Osteocyte (in vitro differentiated cells): ENCODE data around the gene DYRK1A.

- PRO-cap = no peak
Measured at GRCh38 chr21:36159428-36159986, 2.9 kb downstream of the DOP1B start.

GRCh38 chr21:36187852-36188154 lies 31.2 kb downstream of the DOP1B start:
- PRO-cap = no peak

DNA sequence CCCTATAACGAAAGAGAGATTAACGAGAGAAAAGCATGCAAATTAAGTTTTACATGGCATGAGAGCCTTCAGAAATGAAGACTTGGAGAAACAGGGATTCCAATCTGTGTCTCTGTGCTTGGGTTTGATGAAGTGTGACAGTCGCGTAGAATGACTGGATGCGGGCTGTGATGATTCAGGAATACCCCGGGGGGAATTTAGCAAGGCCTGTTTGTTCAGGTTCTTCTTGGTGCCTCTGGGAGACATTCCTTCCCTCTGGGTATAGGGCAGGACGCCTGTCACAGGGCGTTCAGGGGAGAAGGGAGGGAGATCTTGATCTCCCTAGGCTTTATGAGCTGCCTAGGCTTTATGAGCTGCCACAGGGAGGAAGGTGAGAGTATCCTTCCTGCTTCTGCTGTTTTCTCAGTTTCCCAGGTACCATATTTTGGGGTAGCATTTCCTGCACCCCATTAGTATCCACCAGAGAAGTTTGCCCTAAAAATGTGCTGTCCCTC lies 36.6 kb downstream of the DOP1B start:
- PRO-cap = no peak

DNA sequence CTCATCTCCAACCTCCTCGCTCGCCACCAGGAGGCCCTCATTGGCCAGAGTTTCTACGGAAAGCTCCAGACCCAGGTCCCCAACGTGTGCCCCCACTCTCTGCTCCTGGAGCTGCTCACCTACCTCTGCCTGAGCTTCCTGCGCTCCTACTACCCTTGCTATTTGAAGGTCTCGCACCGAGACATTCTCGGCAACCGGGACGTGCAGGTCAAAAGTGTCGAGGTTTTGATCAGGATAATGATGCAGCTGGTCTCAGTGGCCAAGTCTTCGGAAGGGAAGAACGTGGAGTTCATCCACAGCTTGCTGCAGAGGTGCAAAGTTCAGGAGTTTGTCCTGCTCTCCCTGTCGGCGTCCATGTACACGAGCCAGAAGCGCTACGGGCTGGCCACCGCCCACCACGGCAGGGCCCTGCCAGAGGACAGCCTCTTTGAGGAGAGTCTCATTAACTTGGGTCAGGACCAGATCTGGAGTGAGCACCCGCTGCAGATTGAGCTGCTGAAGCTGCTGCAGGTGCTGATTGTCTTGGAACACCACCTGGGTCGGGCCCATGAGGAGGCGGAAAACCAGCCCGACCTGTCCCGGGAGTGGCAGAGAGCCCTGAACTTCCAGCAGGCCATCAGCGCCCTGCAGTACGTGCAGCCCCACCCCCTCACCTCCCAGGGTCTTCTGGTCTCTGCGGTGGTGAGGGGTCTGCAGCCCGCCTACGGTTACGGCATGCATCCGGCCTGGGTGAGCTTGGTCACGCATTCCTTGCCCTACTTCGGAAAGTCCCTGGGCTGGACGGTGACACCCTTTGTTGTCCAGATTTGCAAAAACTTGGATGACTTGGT lies 74.0 kb upstream of the MORC3 start:
- PRO-cap = no peak

GRCh38 chr21:36791131-36791572 lies 92.2 kb downstream of the SIM2 start:
- PRO-cap = no peak

DNA sequence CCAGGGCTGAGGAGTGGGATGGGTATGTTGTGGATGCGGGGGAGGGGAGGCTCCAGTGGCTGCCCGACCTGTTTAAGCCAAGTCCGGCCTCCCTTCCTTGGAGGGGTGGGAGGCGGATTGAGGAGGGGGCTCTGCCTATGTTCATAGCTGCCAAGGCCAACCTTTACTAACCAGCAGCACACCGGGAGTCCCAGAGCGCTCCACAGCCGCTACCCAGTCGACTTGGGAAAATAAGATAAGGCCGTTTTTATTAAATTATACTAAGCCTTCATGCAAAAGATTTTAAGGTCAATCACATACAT lies 481 bp upstream of the HLCS start:
- PRO-cap = no peak

GRCh38 chr21:37071736-37071953 lies 1.2 kb downstream of the PIGP start:
- PRO-cap = bidirectional peak, plus-strand start at chr21:37072030, minus-strand start at chr21:37071898

DNA sequence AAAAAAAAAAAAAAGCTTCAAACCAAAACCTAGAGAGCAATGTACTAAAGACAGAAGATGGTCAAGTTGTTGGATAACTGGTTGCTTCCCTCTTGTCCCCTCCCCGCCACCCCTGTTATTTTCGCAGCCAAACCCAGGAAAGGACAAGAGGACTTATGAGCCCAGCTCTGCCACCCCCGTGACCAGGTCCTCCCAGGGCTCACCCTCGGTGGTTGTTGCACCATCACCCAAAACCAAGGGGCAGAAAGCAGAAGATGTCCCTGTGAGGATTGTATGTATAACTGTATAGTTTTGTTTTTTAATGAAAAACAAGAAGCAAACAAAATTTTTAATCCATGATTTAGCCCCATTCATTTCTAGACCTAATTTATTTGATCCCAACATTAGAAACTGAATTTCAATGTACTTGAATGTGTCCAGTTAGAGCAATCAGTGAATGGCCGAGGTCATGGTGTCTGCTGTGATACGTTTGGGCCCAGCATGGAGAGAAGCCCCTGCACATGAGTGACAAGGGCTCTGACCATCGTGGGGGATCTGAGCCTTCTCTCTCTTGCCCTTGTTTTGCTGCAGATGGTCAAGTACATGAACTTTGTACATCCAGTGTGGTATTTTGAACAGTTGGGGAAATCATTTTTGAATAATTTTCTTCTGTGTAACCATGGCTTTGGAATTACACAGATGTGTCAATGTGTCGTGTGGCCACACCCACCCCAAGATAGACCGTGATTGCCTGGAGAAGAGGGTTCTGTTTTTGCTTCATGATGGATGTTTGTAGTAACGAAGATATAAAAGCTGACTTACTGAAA lies 69.2 kb downstream of the VPS26C start:
- PRO-cap = no peak

GRCh38 chr21:37219977-37221144 lies 46.8 kb downstream of the VPS26C start:
- PRO-cap = no peak

DNA sequence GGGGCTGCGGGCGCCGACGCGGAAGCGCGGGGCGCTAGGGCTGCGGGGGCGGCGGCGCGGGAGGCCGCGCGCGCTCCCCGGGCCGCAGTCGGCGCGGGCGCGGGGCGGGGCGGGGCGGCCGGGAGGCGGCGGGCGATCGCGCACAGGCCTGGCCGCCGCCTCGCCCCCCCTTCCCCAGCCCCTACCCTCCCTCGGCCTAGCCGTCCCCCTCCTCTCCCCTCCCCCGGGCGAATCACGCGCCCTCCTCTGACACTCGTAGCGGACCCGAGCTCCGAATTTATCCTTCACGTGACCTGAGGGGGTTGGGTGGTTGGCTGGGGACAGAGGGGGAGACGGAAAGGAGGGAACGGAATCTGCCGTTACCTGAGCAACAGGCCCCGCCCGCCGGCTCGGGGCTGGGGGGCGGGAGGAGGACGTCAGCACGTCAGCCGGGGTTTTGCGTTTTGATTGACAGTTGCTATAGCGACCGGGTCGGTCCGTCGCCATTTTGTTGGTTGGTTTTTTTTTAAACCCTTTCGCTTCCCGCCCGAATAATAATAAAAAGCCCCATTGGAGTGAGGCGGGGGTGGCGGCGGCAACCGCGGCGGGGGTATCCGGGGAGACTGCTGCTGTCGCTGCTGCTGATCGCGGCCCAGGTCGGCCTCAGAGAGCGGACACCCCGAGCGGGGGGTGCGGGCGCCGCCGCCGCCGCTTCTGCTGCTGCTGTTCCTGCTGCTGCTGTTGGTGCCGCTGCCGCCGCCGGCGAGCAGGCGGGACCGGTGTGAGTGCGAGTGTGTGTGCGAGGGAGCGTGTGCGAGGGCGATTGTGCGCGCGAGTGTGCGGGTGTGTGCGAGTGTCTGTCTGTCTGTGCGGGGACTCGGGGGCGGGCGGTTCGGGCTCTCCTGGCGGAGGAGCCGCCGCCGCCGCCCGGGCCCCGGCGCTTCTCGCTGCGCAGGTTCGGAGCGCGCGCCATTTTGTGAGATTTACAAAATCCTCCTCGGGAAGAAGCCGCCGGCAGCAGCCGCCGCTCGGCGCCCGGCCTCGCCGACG lies at the start of gene DYRK1A:
Gene DYRK1A (plus strand): TSS at position 465 of the 1,029 bp plus-strand sequence.
- PRO-cap = bidirectional peak, plus-strand start at position 87 of the sequence, minus-strand start at position 146 of the sequence; bidirectional peak, plus-strand start at position 720 of the sequence, minus-strand start at position 710 of the sequence

DNA sequence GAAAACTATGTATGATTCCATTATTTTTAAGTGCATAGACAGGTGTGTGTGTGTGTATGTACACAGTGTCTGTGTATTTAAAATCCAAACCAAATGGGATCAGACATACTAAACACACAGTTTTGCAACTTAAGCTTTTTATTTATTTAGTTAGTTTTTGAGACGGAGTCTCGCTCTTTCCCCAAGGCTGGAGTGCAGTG lies 10.3 kb downstream of the DYRK1A start:
- PRO-cap = no peak

GRCh38 chr21:37512037-37512713 lies 145.6 kb downstream of the DYRK1A start:
- PRO-cap = no peak

- PRO-cap = no peak
Measured at GRCh38 chr21:37533030-37533797, 166.6 kb downstream of the DYRK1A start.

- PRO-cap = no peak
Measured at GRCh38 chr21:37565210-37565670, 198.7 kb downstream of the DYRK1A start.

DNA sequence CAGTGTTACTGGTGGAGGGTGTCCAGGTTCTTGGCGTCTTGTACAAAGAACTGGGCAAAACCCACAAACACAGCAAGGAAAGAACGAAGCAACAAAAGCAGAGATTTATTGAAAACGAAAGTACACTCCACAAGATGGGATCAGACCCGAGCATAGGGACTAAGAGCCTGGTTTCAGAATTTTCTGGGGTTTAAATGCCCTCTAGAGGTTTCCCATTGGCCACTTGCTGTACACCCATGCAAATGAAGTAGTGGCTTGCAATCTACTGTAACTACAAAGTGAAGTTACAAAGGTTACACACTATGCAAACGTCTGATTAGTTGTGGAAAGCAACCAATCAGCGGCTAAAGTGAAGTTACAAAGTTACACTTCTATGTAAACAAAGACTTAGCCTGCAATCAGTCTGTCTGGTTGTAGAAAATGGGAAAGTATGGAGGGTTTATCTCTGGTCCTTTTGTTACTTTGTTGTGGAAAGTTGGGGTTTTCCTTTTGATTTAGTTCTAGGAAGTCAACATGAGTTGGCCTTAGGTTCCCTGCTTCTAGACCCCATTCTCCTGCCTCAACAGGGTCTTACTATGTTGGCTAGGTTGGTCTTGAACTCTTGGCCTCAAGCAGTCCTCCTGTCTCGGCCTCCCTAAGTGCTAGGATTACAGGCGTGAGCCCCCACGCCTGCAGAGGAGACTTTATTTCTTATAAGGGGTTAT lies 199.3 kb downstream of the DYRK1A start:
- PRO-cap = no peak

- PRO-cap = no peak
Measured at GRCh38 chr21:37644657-37645032, 271.6 kb downstream of the KCNJ6 start.

DNA sequence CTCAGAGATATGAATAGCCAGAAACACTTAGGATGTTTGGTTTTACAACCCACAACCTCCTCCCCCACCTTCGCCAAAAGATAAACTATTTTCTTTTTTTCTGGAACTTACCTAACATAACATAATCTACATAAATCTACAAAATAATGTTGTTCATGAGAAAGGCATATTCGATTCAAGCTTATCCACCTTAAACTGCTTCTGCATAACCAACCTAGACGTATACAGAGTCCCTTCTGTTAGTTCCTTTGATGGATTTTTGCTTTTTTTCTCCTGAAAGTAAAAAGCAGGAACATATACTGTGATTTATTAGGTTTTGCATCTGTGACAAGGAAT lies 85.3 kb upstream of the KCNJ15 start:
- PRO-cap = no peak

DNA sequence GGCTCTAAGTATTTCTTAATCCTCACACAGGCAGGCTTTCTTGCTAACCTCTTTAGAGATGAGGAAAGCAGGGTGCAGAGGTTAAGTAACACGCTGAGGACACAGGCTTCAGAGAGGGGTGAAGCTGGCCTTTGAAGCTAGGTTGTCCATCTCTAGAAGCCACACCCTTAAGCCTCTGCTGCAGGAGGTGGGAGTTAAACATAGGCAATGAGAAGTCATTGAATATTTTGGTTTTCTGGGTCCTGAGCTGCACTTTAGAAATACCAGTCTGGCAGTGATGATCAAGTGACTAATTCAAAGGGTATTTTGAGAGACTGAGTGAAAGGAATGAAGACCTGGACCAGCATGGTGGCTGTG lies 9.9 kb downstream of the KCNJ15 start:
- PRO-cap = no peak

GRCh38 chr21:38277304-38277845 lies 20.6 kb downstream of the KCNJ15 start:
- PRO-cap = no peak

- PRO-cap = no peak
Measured at GRCh38 chr21:38460368-38460990, 37.8 kb downstream of the ERG start.